ENCODE measurements around the genes PLPP2, TPGS1 and ARID3A.

GRCh38 chr19:291055-292027, at the start of gene PLPP2:
PLPP2 (minus strand) TSS chr19:291403.
- PRO-cap, result bidirectional peak, plus-strand start at chr19:291729, minus-strand start at chr19:291401

- PRO-cap, result no peak
Observed at GRCh38 chr19:306354-306733, 15.1 kb upstream of the PLPP2 start.

- PRO-cap, result unidirectional peak, plus-strand start at chr19:507500; unidirectional peak, minus-strand start at chr19:507853
Observed at GRCh38 chr19:507344-508077, at the start of gene TPGS1. TPGS1 (plus strand) TSS chr19:507497.

DNA sequence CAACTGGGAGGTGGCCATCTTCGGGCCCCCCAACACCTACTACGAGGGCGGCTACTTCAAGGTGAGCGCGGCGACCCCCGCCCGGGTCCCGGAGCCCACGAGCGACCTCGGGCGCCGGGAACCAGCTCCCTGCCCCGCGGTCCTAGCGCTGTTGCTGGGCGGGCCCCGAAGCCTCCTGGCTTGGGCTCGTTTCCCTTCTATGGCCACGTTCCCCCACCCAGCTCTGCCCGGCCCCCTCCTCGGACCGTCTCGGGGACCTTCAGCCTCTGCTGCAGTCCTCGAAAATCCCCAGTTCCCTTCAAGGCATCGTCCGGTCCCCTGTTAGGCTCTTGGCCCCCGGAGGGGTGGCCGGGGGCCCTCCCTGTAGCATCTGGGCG, 476 bp downstream of the CDC34 start:
- PRO-cap, result no peak

DNA sequence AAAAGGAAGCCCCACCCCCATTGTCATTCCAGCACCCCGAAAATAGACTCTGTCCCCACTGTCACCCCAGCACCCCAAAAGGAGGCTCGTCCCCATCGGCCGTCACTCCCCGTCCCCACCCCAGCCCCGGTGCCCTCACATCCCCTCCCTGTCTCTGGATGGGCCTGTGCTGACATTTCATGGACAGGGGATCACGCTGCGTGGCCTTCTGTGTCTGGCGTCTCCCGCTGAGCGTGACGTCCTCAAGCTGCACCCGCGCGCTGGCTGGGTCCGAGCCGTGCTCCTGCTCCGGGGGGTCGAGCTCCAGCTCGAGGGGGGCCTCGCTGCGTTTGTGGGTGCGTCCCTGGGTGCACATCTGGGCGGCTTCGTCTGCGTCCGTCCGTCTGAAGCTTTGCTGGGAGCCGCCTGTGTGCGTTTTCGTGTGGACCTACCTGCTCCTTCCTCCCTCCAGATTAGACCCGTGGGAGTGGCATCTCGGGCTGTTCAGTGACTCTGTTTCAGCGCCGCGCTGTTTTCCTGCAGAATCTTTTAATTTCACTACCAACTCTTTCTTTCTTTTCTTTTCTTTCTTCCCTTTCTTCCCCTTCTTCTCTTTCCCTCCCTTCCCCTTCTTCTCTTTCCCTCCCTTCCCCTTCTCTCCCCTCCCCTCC, 7.3 kb downstream of the GZMM start:
- PRO-cap, result no peak

DNA sequence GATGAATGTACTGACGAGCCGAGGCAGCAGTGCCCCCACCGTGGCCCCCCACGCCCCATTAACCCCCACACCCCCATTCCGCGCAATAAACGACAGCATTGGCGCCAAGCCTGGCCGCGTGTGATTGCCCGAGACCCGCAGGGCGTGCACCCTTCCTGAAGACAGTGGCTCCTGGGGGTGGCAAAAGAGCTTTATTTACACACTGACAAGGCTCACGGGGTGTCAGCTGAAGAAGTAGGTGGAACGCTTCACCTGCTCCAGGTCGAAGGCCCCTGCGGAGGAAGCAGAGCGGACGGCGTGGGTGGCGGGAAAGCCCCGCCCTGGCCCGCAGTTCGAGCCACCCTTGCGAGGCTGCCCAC, 16.3 kb downstream of the POLRMT start:
- PRO-cap, result no peak

GRCh38 chr19:646824-647103, 7.1 kb downstream of the FGF22 start:
- PRO-cap, result no peak

DNA sequence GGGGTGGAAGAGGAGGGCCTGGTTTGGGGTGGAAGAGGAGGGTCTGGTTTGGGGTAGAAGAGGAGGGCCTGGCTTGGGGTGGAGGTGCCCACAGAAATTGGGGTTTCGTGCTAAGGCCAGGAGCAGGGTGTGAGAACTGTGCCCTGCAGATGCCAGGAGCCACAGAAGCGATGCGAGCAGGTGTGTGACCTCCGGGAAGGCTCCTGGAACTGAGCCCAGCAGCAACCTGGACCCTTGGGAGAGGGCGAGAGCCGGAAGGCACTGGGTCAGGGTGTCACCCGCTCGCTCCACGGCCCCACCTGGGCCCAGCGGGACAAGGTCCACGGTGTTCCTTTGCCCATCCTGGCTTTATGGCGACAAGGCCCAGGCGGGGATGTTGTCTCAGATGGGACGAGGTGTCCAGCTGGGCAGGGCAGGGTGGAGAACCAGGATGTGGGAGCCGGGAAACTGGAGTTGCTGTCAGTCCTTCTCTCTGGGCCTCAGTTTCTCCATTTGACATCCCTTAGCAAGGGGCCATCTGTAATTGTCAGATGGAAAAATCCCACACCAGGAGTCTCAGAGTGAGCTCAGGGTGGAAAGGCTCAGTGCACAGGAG, 4.2 kb downstream of the MISP start:
- PRO-cap, result no peak

DNA sequence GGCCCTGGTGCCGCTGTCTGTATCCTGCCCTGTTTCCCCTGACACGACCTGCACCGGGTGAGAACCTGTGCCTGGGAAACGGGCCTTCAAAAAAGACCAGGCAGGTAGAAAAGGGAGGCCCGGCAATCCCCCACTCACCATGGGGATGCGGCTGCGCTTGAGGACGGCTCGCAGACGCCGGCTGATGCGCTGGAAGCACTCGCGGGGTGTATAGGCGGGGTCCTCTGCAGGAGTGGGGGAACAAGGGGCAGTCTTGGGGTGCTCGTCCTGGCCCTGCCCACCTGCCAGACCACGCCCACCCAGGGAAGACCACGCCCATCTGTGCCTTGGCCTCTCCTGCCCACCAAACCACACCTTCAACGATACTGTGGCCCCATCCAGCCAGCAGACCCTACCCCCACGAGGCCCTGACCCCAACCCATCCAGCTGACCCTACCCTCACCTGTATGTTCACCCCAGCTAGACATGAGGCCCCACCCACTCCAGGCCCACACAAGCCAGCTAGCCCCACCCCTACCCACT, 7.0 kb upstream of the MED16 start:
- PRO-cap, result no peak

DNA sequence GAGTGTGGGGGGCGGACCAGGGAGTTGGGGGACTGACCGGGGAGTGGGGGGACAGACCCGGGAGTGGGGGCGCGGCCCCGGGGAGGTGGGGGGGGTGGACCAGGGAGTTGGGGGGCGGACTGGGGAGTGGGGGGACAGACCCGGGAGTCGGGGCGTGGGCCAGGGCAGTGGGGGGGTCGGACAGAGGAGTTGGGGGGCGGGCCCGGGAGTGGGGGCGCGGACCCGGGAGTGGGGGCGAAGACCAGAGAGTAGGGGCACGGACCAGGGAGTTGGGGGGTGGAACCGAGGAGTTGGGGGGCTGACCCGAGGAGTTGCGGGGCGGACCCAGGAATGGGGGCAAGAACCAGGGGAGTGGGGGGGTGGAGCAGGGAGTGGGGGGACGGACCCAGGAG, 861 bp downstream of the R3HDM4 start:
- PRO-cap, result no peak

GRCh38 chr19:924809-925244, 1.0 kb upstream of the ARID3A start:
- PRO-cap, result no peak

DNA sequence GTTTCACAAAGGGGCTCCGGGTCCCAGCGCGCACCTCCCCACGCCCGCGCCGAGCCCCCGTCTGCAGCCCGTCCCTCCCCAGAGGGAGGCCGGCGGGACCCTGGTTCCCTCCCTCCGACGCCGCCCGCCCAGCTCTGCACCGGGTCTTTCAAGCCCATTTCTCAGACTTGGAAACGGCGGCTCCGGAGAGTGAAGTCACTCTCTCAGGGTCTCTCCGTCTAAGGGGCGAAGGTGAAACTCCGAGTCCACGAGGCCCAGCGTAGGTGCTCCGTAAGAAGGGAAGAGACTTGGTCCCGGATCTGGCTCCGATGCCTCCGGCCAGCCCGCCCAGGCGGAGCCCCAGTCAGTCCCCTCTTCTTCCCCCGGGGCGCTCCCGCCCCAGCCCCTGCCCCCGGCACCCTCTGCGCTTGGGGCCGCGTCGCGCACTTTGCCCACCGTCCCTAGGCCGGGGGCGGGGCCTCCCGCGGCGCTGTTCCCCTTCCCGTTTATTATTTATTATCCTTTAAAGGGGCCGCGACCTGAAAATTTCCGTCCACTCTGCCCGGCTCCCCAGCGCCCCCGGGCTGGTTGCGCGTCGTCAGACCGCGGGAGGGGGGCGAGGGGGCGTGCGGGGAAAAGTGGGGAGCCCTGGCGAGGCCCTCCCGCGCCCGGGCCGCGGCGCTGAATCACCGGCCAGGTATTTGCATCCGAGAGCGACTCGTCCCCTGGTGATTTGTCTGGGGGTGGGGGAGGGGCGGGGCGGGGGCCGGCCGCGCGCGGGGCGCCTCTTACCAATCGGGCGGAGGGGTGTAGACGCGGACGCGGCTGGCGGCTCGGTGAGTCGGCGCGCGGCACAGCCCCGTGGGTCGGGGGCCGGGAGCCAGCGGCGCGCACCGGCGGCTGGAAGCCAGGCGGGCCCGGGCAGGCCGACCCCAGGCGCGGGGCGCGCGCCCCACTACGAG, at the start of gene ARID3A:
Gene ARID3A (plus strand): TSS at position 791 of the 941 bp plus-strand sequence.
- PRO-cap, result bidirectional peak, plus-strand start at position 531 of the sequence, minus-strand start at position 380 of the sequence; bidirectional peak, plus-strand start at position 795 of the sequence, minus-strand start at position 682 of the sequence

DNA sequence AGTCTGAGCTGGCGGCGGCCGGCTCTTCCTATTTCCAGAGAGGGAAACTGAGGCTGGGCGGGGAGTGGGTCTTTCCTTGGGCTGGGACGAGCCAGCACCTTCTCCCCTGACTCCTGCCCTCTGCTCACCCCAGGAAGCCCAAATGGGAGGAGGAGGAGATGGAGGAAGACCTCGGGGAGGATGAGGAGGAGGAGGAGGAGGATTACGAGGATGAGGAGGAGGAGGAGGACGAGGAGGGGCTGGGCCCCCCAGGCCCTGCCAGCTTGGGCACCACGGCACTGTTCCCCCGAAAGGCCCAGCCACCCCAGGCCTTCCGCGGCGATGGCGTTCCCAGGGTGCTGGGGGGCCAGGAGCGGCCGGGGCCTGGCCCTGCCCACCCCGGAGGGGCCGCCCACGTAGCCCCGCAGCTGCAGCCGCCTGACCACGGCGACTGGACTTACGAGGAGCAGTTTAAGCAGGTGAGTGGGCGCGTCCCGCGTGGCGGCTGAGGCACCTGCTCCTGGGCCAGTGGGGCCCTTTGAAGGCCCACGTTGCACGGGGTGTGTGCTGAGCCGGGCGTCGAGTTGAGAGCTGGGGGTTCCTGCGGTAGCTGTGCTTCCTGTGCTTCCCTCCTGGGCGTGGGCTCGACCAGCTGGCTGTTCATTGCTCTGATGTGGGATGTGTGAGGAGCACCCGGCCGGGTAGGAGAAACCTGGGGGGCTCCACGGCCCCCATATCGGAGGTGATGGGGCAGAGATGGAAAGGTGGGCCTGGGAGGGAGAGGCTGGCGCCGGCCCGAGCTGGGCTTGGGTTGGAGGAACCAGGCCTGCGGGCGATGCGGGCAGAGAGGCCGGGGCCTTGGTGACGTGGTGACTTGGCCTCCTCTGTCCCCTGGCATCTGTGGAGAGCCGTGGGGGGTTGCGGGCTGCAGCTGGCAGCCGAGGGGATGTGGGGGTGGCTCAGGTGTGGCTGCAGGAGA, 6.7 kb downstream of the ARID3A start:
- PRO-cap, result no peak

- PRO-cap, result no peak
Observed at GRCh38 chr19:940508-941798, 15.1 kb downstream of the ARID3A start.

GRCh38 chr19:944042-944659, 18.3 kb downstream of the ARID3A start:
- PRO-cap, result no peak

DNA sequence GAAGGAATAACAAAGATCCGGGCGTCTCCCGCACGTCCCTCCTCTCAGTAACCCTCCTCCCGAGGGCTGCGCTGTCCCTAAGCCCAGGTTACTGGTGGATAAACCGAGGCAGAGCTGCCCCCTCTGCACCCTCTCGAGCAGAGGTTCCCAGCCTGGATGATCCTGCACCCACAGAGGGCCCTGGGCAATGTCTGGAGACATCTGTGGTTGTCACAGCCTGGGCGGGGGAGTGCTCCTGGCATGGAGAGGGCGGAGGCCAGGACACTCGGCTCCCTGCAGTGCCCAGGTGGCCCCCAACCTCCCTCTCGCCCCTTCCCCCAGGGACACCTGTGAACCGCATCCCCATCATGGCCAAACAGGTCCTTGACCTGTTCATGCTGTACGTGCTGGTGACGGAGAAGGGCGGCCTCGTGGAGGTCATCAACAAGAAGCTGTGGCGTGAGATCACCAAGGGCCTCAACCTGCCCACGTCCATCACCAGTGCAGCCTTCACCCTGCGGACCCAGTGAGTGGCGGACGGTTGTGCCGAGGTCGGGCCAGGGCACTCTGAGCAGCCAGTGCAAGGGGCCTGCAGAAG, 20.1 kb upstream of the WDR18 start:
- PRO-cap, result no peak

DNA sequence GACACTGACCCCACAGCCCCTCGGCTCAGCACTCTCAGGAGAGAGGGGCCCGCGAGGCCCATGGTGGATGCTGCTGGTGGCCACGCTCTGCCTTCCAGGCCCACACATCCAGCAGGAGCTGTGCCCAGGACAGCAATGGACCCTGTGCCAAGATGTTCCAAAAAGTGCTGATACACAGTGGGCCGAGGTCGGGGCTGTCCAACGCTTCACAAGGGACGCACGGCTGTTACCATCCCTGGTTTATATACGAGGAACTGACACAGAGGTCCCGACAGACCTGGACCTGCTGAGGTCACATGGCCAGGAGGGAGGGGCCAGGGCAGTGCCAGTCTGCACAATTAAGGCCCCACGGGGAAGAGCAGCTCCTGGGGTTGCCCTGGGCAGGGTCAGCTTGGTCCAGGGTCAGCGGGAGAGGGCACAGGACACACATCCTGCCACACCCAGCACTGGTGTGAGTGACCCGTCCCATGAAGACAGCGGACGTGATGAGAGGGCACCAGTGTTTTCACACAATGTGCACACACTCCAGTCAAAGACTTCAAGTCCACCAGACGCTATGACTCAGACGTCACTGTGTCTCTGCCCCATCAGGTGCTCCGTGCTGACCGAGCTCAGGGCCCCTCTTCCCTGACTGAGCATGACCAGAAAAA, 4.4 kb downstream of the TMEM259 start:
- PRO-cap, result no peak

DNA sequence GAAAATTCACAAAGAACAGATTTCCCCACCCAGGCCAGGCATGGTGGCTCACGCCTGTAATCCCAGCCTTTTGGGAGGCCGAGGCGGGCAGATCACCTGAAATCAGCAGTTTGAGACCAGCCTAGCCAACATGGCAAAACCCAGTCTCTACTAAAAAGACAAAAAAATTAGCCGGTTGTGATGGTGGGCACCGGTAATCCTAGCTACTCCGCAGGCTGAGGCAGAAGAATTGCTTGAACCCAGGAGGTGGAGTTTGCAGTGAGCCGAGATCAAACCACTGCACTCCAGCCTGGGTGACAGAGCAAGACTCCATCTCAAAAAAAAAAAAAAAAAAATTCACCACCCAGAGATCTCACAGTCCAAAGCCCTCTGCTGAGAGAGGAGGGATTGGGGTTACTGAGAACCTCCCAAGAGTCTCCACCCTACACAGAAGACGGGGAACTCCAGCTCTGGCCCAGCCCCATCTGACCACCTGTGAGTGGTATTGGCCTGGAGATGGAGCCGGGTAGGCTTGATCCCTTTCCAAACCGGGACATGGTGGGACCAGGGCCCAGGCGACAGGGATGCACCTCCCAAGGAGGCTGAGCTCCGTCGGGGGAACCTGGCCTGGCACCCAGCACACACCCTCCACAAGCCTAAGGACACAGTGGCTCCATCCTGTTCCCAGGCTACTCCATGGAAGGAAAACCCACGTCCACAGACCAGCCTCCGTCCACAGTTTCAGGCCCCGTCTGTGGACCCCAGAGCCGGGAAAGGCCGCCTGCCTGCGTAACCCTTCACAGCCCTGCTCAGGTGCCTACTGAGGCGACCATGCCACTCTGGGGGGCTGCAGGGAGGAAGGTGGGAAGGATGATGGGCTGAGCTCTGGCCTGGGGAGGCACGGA, 2.0 kb downstream of the TMEM259 start:
- PRO-cap, result no peak

GRCh38 chr19:1022650-1023215, 1.8 kb upstream of the TMEM259 start:
- PRO-cap, result no peak

GRCh38 chr19:1032048-1032937, 5.9 kb downstream of the CNN2 start:
- PRO-cap, result no peak